SK-MEL-5 (cell line): ENCODE measurements around the genes NTRK1, FCRL4, FCRL2, SMIM42, CD1D and OR10X1.

RAMPAGE:
- cytosol, long total RNA = no peak
- long total RNA = no peak
- nucleus, long total RNA = no peak
These were observed 16.9 kb downstream of the NES start for GRCh38 chr1:156659723-156661216.

DNA sequence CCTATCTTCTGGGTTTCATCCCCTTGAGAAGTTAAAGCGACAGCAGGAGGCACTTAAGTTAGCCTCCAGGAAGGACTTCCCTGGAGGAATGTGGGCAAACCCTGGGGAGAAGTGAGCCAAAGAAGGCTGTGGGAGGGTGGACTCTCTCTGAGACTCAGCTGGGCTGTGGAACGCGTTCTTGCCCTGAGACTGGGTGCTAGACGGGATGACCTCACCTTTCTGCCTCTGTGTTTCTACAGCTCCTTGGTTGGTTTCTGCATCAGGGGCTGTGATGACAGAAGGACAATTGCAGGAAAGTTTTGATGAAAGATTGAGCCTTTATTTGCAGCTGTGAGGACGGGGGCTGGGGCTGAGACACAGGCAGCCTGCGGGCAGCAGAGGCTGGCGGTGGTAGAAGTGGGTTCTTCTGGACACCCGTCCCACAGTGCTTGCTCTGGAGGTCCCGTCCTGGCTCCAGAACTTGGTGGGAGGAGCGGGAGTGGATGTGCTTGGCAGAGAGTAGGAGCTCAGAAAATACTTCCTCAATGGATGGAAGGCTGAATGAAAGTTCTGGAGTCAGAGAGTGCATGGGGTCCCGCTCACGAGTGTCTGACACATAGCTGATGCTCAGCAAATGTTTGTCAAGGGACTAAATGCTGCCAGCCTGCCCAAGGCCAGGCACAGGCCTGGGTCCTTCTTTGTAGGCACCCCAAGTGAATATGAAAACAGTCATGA, 13.3 kb upstream of the NES start:
RAMPAGE:
- cytosol, long total RNA = no peak
- long total RNA = no peak
- nucleus, long total RNA = no peak

RAMPAGE:
- cytosol, long total RNA = no peak
- long total RNA = no peak
- nucleus, long total RNA = no peak
These were observed 3.6 kb upstream of the ISG20L2 start for GRCh38 chr1:156732101-156732569.

DNA sequence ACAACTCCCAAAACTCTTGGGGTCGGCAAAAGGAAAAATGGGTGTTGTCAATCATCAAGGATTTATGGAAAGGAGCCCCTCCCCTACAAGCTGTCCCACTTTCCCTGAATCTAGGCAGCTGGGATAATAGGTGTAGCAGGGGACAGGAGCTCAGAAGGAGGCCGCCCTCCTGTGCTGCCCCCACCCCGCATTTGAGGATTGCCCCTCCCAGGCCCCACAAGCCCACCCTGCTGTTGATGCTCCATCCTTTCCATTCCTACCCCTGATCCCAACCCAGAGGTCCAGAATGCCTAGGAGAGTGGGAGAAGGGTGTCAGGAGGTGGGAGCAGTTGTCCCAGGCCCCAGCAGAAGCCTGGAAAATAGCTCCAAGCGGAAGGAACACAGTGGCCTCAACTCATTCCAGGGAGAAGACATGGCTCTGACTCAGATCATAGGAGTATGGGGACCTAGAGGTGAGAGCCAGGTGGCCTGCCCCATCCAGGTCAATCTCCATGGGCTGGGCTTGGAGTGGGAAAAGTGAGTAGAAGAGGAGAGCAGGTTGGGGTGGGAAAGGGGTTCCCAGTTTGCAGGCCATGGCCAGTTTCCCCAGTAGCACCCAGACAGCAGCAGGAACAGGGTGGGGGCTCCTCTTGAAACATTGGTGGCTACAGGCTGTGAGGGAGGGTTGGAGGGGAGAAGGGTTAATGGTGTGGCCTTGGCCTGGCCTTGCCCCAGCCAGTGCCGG, 2.1 kb upstream of the MRPL24 start:
RAMPAGE:
- cytosol, long total RNA = no peak
- long total RNA = no peak
- nucleus, long total RNA = no peak

DNA sequence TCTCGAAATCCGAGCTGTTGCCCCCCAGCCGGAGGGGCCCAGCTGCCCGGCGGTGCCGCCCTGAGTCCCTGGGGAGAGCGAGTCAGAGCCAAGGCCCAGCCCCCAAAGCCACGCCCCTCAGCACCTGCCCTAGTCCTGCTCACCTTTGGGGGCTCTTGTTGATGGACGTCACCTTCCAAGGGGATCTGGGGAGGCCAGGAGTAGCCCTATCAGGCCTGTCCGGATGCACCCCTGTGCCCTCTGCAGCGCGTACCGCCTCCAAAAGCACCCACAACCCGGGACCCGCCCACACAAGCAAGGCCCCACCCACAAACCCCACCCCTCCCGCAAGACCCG, 13.7 kb downstream of the INSRR start:
RAMPAGE:
- cytosol, long total RNA = no peak
- long total RNA = no peak
- nucleus, long total RNA = no peak

DNA sequence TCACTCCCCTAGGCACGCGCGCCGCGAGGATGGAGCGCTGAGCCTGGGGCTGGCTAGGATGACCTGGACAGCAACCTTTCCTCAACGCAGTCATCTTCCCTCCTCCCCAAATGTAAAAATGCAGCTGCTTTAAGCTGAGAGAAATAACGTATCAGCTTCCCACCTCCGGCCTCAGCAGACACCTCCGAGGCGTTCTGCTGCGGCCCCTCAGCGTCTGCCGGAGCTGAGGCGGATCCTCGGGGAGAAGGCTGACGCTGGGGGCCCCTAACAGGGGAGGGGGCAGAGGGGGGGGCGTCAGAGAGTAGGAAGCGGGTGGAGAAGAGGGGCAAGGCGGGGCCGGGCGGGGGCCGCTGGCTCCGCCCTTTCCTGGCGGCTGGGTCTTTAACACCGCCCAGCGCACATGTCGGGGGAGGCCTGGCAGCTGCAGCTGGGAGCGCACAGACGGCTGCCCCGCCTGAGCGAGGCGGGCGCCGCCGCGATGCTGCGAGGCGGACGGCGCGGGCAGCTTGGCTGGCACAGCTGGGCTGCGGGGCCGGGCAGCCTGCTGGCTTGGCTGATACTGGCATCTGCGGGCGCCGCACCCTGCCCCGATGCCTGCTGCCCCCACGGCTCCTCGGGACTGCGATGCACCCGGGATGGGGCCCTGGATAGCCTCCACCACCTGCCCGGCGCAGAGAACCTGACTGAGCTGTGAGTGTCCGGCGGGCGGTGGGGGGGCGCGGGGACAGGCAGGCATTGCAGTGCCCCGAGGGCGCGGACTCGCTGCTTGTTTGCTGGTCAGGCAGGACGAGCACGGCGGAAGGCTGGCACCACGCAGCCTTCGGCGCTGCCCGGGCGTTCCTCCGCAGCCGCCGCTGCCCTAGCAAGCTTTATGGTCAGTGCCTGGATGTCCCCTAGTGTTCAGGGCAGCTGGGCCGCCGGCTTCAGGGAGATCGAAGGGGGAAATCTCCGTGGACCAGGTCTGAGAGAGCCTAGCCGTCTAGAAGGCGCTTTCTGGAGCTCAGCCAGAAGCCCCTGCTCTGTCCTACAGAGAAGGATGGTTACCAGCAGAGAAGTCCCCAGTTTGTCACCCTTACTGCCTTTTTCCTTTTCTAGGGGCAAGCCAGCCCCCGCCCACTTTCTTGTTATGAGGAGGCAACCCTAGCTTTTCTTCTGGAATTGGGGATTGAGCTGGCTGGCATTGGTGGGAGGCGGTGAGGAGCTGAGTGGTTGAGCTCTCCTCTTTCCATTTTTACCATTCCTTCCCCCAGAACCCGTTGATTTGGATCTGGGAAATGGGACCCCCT, at the start of gene NTRK1:
Gene NTRK1 (plus strand): TSS at position 409 of the 1,286 bp plus-strand sequence.
RAMPAGE:
- cytosol, long total RNA = no peak
- long total RNA = no peak
- nucleus, long total RNA = no peak

DNA sequence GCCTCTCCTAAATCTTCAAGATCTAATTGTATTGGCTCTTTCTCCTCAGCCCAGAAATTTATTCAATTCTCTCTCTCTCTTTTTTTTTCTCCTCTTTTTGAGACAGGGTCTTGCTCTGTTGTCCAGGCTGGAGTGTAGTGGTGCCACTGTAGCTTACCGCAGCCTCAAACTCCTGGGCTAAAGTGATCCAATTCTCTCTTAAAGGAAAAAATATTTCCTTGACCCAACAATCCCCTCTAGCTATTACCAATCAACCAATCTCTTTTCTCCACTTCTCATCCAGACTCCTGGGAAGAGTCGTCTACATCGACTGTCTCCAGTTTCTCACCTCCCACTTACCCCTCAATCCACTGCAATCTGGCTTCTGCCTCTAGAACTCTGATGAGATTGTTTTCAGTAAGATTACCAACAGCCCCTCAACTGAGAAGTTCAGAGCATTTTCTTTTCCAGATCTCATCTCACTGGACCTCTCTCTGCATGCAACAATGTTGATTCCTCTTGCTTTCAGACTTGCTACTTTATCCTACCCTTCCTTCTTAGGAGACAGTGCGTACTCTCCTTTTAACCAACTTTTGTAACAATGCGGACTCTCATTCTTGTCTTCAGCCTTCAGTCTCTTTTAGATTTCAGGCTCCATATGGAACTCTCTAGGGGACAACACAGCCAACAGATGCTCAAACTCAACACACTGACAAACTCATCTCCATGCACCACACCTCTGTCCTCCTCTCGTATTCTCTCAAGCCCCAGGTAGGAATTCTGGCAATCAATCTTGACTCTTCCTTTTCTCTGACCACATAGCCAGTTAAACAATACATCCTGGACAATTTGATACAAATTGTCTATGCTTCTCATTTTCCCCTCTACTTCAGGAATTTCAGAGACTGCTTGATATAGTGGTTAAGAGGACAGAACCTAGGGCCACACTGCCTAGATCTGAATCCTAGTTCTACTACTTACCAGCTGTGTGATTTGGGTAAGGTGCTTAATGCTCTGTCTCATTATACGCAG, 30.9 kb downstream of the ARHGEF11 start:
RAMPAGE:
- cytosol, long total RNA = no peak
- long total RNA = no peak
- nucleus, long total RNA = no peak

DNA sequence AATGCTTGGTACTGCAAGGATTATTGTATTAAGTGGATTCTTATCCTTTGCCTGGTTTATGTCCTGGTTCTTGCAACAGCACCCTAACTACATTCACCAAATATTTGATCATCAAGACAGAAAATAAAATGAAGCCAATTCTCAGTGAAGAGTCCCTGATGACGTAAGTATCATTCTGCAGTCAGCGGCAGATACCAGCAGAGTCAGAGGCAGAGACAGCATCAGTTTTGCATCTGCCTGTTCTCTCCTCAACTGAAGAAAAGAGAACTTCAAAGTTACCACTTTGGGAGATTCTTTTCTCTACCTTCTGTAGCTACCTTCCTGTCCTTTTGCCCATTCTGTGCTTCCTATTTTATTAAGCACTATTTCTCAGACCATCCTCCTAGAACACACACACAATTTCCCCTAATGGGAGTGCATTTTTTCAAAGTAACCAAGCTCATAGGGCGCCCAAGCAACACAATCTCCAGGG, 19.6 kb downstream of the ARHGEF11 start:
RAMPAGE:
- cytosol, long total RNA = no peak
- long total RNA = no peak
- nucleus, long total RNA = no peak

GRCh38 chr1:157045031-157045241, 606 bp downstream of the ARHGEF11 start:
RAMPAGE:
- cytosol, long total RNA = no peak
- long total RNA = no peak
- nucleus, long total RNA = no peak

DNA sequence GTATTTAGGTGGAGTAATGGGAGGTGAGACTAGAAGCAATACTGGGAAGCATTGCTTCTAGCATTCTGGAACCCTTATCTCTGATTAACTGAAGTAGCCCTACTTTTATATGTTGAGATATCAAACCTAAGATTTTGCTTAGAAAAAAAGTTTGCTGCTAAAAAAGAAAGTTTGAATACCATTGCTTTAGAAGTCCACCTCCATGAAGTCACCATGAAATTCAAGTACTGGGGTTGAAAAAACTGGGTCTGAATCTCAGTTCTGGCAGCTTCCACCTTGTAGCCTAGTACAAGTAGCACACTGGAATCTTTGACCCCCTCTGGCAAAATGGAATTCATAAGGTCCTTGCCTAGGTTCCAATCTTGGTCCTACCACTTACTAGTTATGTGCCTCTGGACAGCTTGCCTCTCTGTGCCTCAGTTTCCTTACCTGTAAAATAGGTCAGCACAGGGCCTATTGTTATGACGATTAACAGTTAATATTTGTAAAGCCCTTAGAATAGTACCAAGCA, 7.9 kb downstream of the ETV3 start:
RAMPAGE:
- cytosol, long total RNA = no peak
- long total RNA = no peak
- nucleus, long total RNA = no peak

DNA sequence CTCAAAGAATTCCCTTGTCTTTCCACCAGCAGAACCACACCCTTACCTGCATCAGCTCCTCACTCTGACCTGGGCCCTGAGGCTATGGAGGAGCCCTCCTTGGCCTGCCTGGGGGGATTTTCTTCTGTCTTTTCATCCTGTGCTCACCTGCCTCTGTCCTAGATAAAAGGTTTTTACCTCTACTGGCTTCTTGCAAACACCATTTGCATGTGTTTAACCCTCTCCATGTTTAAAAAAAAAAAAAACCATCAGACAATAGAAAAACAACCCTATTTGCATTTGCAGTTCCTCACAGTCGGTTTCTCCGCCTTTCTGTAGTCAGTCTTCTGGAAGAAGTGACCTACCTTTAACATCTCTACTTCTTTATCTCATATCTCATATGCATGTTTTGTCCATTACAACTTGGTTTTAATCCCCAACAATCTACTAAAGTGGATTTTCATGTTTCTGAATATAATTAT, 12.0 kb downstream of the FCRL5 start:
RAMPAGE:
- cytosol, long total RNA = no peak
- long total RNA = no peak
- nucleus, long total RNA = no peak

DNA sequence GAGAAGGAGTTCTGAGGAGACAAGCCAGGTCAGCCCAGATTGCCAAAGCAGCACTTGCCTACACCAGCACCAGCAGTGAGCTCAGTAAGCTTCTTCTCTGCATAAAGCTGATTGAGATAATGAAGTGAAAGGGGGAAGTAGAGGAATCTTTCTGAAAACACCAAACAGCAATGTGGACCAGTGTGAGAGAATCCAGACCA, at the start of gene FCRL4:
Gene FCRL4 (minus strand): TSS at position 121 of the 200 bp plus-strand sequence.
RAMPAGE:
- cytosol, long total RNA = no peak
- long total RNA = no peak
- nucleus, long total RNA = no peak

GRCh38 chr1:157695080-157695896, 5.3 kb downstream of the FCRL3 start:
RAMPAGE:
- cytosol, long total RNA = no peak
- long total RNA = no peak
- nucleus, long total RNA = no peak

DNA sequence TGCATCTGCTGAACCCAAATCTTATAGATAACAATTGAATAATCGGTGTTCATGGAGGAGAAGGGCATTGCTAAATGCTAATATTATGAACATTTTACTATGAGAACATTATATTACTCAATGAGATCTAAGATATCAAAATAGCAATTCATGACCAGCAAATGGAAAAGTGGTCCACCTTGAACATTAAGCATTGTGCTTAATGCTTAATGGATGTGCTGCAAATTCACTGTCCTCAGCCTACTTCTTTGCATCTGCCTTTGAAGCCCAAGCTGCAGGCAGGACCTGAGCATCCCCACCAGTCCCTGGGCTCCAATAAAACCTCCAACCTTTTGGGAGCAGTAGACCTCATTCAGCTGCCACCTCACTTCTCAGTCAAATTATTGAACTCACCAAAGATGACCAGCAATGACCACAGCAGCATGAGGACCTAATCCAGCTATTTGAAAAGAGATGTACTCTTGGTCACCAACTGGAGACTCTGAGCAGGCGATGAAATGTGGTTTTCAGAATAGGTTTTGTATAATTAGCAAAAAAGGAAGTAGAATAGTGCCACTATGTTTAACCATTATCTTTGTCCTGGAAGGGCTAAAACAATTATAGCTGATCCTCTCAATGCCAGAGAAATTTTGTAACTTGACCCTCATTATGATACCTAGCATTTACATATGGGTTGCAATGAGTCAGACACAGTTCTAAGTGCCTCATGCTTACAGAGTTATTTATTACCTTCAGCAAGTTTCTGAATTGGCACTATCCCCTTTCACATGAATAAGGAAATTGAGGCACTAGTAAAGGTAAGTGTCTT, at the start of gene FCRL2:
Gene FCRL2 (minus strand): TSS at position 483 of the 808 bp plus-strand sequence.
RAMPAGE:
- cytosol, long total RNA = no peak
- long total RNA = no peak
- nucleus, long total RNA = no peak

DNA sequence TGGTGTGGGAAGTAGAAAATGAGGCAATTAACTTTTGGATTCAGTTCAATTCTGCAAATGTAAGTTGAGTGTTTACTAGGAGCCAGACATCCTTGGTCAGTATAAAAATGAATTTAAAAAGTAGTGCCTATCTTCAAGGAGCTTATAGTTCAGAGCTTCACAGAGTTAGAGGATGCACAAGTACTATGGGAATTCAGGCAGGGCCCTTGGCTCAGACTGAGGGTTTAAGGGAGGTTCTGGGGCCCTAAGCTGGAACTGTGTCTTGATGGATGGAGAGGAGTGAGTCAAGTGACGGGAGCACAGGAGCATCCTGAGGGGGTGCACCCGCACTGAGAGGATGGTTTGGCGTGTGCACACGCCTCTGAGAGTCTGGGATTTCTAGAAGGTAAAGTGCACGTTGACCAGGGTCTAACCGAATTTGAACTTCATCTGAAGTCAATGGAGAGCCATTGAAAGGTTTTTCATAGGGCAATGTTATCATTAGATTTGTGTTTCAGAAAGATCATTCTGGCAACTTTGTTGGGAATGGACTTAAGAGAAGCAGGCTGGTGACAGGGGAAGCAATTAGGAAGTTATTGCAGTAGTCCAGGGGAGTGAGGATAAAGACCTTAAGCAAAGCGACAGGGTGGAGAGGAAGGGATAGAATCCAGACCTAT, 55.8 kb downstream of the KIRREL1 start:
RAMPAGE:
- cytosol, long total RNA = no peak
- long total RNA = no peak
- nucleus, long total RNA = no peak

GRCh38 chr1:158125166-158125387, 3.0 kb downstream of the SMIM42 start:
RAMPAGE:
- cytosol, long total RNA = no peak
- long total RNA = no peak
- nucleus, long total RNA = no peak

DNA sequence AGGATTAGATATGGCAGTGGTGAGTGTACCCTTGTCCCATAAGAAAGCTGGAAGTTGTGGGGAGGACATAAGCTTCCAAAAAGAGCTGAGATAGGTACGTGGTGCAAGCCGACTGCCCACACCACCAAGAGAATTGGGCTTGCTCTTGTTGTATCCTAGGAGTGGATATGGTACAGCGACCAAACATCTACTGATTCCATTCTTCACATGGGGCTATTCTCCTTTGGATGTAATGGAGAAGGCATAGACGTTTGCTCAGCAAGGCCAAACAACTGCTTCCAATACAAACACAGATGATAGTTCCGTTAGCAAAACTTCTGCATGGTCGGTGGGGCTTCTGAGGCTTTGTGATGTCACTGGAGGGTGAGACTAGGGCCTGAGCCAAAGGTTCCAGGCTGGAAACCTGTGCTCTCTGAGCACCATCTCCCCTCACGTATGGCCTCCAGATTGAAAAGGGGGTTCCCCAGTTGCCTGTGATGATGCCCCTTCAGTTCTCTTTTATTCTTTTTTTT, at the start of gene SMIM42:
Gene SMIM42 (minus strand): TSS at position 296 of the 512 bp plus-strand sequence.
RAMPAGE:
- cytosol, long total RNA = no peak
- long total RNA = no peak
- nucleus, long total RNA = no peak

GRCh38 chr1:158177223-158177589, 3.5 kb upstream of the CD1D start:
RAMPAGE:
- cytosol, long total RNA = no peak
- long total RNA = no peak
- nucleus, long total RNA = no peak

GRCh38 chr1:158180569-158181649, at the start of gene CD1D:
CD1D (plus strand) TSS chr1:158180895.
RAMPAGE:
- cytosol, long total RNA = no peak
- long total RNA = no peak
- nucleus, long total RNA = no peak

RAMPAGE:
- cytosol, long total RNA = no peak
- long total RNA = no peak
- nucleus, long total RNA = no peak
These were observed at the start of gene OR10X1 for GRCh38 chr1:158579849-158580349. OR10X1 (minus strand) TSS chr1:158579899.